ENCODE measurements around the gene DDR2.

- RRBS, result 78% methylated on average over 4 of the region's 4 CpGs
These were observed 2.4 kb downstream of the MPZ start for GRCh38 chr1:161307309-161307924.

DNA sequence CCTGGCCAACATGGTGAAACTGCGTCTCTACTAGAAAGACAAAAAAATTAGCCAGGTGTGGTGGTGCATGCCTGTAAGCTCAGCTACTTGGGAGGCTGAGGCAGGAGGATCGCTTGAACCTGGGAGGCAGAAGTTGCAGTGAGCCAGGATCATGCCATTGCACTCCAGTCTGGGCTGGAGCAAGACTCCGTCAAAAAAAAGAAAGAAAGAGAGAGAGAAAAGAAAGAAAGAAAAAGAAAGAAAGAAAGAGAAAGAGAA lies 62.9 kb upstream of the CFAP126 start:
- RRBS, result no CpG with 5 or more reads among the region's 3 CpGs

GRCh38 chr1:161499674-161500112 lies 5.6 kb upstream of the FCGR2A start:
- RRBS, result no CpG with 5 or more reads among the region's 3 CpGs

GRCh38 chr1:161738933-161739485 lies 10.6 kb upstream of the DUSP12 start:
- RRBS, result no CpG with 5 or more reads among the region's 5 CpGs

DNA sequence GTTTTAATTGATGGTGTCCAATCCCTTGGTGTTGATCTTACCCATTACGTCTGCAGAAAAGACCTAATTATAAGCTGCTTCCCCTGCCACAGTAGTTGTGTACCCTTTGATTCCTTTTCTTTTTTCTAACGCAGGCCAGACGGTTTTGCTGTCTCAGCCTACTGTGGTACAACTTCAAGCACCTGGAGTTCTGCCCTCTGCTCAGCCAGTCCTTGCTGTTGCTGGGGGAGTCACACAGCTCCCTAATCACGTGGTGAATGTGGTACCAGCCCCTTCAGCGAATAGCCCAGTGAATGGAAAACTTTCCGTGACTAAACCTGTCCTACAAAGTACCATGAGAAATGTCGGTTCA lies 35.8 kb downstream of the ATF6 start:
- RRBS, result no CpG with 5 or more reads among the region's 7 CpGs

DNA sequence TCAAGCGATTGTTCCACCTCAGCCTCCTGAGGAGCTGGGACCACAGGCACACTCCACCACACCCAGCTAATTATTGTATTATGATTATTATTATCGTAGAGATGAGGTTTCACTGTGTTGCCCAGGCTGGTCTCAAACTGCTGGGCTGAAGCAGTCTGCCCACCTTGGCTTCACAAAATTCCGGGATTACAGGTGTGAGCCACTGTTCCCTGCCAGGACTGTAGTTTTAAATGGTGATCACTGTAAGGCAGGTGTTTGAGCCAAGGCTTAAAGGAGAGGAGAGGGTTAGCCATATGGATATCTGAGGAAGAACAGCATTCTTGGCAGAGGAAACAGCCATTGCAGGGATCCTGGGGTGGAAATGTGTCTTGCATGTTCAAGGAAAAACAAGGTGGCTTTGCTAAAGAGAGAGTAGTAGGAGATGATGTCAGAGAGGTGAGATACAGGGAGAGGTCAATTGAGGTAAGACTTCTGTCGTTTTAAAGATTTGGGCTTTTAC lies 73.4 kb downstream of the ATF6 start:
- RRBS, result no CpG with 5 or more reads among the region's 4 CpGs

GRCh38 chr1:161973800-161974560 lies 49.7 kb downstream of the OLFML2B start:
- RRBS, result no CpG with 5 or more reads among the region's 10 CpGs

DNA sequence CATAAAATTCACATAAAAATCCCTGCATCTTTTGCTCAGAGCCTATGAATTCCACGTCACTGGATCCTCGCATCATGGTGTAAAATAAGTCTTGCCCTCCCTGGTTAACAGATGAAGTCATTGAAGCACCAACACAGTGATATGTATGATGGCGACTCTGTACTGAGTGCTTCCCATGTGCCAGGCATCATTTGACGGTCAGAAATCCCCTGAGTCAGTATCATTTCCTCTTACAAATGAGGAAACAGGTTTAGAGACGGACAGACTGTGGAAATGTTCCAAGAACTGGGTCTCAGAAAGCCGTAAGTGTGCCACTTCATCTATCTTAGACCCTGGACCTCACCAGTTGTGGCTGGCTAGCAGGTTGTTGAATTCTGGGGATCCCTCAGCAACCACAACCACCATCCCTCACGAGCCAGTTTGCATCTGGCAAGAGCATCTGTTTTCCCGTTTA lies 5.1 kb upstream of the OLFML2B start:
- RRBS, result no CpG with 5 or more reads among the region's 8 CpGs

GRCh38 chr1:162196965-162197501 lies 127.5 kb downstream of the NOS1AP start:
- RRBS, result no CpG with 5 or more reads among the region's 12 CpGs

DNA sequence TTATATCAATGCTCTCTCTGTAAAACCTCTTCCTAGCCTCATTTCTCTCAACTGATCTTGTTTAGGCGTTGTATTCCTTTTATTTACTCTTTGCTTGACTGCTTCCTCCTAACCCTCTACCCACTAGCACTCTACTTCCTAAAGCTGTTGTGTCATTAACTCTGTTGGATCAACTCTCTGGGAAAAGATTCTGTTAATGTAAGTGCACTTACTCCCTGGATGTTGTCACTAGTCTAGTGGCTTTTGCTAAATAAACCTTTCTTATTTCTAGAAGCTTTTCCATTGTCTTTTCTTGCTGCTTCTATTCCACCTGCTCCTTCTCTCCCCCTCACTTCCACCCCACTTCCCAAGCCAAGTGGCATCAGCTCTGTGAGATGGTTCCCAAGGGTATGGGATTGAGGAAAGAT lies 6.4 kb downstream of the SPATA46 start:
- RRBS, result no CpG with 5 or more reads among the region's 1 CpG

GRCh38 chr1:162488050-162488644 lies 9.5 kb upstream of the UHMK1 start:
- RRBS, result no CpG with 5 or more reads among the region's 5 CpGs

DNA sequence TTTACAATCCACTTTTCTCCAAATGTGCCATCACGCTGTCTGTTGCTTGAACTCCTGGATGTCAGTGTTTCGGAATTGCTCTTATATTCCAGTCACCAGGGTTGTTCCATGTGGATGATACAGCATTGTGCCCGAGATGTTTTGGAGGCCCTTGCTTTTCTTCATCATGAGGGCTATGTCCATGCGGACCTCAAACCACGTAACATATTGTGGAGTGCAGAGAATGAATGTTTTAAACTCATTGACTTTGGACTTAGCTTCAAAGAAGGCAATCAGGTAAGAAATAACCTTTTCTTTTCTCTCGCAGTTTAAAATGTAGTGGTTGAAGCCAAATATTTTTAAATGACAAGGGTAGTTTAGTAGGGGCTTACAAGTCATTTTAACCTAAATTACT lies 2.4 kb downstream of the UHMK1 start:
- RRBS, result no CpG with 5 or more reads among the region's 6 CpGs

DNA sequence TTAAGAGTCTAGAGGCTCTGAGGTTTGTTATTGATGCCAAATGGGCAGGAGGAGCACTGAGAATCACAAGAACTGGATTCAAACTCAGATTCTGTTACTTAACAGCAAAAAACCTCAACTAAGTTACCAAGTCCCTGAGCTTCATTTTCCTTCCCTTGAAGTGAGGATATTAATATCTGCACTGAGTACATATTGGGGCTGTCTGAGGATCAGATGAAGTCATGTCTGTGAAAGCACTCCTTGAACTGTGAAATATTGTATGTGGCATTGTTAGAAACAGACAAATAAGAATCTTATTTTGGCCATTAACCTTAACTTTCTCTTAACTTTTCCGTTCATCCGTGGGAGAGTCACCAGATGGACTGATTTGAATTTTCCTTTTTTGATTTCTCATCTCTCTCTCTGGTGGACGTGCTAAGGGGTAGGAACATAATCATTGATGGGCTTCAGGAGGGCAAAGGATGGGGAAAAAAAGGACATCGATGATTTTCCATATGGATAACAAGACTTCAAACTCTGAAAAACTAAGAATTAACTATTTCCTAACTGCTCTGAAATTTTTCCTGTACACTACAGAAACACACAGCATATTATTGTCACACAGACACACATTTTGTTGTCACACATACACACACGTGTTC lies 5.2 kb upstream of the DDR2 start:
- RRBS, result no CpG with 5 or more reads among the region's 5 CpGs

- RRBS, result no CpG with 5 or more reads among the region's 11 CpGs
These were observed at the start of gene DDR2 for GRCh38 chr1:162631917-162632664. TSS of gene DDR2 (plus strand) at chr1:162632464.

DNA sequence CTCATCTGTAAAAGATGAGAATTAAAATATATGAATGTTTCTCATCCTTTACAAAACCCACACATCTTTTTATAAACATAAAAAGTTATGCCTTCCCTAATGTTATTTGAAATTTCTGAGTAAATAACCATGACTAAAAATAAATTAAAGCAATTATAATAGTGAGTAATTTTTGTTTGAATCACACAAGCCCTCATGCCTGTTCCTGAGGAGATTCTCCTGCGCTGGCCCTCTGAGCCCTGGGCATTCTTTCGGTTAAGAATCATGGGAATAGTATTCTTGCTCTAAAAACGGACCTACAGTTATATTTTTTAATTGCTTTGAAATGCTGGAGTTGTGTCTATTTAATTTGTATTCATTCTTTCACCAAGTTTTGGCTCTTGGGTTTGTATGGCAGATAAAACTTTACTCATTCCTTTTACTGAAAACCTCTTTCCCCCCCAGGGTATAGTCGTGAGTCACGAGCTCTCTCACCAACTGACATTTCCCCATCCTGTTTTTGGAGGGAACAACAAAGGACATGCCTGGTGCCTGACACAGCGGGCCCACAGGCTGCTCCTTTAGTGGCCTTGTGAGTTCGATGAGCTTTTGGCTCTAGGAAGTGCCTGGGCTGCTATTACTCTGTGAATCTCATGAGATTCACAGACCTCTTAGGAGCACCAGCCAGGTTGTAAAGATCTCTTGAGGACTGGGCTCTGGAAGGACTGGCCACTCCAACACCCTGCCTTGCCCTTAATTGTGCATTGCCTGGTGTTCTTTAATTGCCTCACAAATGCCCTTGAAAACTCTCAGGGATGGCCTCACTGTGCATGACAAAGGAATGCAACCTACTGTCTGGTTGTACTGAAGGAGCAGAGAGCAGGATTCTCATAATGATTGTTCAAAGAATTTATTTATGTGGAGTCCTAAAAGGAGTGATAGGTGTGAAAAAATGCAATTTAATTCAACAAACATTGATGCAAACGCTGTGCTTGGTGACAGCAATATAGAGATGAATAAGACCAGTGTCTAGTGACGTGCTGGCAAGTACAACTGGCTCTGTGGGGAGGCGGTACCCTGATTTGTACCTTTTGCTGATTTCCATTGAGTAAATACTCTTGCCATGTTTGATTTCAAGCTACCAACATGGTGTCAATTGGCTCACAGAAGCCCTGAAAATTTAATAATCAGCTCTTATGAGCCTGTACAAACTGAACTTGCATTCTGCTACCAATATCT lies 58.7 kb downstream of the DDR2 start:
- RRBS, result no CpG with 5 or more reads among the region's 10 CpGs

DNA sequence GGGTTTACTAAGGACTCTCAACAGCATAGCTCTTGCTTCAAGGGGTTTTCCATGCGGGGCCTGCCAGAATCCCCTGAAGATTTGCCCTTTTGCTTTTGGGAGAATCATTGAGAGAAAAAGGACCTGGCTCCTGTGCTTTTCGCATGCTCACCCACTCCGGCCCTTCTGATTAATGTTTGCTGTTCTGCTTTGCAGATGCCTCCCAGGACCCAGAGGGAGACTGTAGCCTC lies 72.5 kb downstream of the DDR2 start:
- RRBS, result no CpG with 5 or more reads among the region's 3 CpGs

GRCh38 chr1:162783557-162784191 lies 6.8 kb upstream of the HSD17B7 start:
- RRBS, result no CpG with 5 or more reads among the region's 2 CpGs

DNA sequence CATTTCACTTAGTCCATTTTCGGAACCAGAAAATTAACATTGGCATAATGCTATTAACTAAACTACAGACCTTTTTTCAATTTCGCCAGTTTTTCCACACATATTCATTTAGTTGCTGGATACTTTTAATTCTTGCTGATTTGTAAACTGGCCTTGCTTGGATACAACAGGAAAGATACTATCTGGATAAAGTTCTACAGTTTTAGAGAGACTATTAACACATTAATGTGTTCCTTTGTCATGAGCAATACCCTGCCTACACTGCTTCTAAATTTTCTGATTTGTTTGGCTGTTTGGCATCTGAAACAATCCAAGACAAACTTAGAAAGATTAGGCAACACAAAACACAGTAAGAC lies 5.7 kb upstream of the HSD17B7 start:
- RRBS, result no CpG with 5 or more reads among the region's 2 CpGs

- RRBS, result 93% methylated on average over 10 of the region's 22 CpGs
These were observed 101.3 kb downstream of the NUF2 start for GRCh38 chr1:163422997-163423458.

GRCh38 chr1:164598218-164599233 lies 39.5 kb downstream of the PBX1 start:
- RRBS, result no CpG with 5 or more reads among the region's 8 CpGs

Measured in AG04449 (cell line).